Colon Carcinoma Metastatic in the Lung (tissue), 2 donors: ENCODE results near the gene NDUFAB1.

- PRO-cap, 2 experiments = no peak in any of the 2 experiments
Measured at GRCh38 chr16:23469840-23470450, 17.0 kb upstream of the COG7 start.

DNA sequence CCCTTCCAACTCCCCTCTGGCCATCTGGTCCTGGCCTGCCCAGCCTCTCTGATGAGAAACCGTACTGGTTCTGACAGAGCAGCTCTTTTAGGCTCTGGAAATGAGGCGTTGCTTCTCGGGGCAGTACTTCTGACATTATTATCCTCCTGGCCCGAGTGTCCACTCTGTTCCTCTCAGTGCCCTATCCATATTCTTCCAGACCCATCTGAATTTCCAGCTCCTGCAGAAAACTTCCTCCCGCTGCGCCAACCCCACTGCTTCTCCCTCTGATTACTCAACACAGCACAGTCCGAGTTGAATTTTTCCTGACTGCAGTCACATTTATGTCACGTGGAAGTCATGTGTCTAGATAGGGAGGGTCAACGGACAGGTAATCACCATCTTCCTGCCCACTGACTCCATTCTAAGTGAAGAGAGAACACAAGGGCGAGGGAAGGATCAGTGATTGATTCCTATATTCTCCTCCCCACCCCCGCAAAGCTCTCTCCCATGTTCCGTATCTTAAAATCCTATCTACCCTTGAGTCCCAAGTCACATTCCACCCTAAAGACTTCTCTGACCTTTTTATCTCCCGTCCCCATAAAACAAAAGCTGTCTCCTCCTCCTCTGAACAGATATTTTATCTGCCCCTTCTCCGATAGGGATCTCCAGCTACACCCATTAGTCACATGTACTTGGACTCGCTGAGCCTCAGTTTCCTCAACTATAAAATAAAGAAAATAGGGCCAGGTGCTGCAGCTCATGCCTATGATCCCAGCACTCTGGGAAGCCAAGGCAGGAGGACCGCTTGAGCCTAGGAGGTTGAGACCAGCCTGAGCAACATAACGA lies 13.0 kb downstream of the GGA2 start:
- PRO-cap, 2 experiments = peak in 2 of 2 experiments; most common plus-strand start position 401 of the sequence (in 2); most common minus-strand start position 263 of the sequence (in 1)

DNA sequence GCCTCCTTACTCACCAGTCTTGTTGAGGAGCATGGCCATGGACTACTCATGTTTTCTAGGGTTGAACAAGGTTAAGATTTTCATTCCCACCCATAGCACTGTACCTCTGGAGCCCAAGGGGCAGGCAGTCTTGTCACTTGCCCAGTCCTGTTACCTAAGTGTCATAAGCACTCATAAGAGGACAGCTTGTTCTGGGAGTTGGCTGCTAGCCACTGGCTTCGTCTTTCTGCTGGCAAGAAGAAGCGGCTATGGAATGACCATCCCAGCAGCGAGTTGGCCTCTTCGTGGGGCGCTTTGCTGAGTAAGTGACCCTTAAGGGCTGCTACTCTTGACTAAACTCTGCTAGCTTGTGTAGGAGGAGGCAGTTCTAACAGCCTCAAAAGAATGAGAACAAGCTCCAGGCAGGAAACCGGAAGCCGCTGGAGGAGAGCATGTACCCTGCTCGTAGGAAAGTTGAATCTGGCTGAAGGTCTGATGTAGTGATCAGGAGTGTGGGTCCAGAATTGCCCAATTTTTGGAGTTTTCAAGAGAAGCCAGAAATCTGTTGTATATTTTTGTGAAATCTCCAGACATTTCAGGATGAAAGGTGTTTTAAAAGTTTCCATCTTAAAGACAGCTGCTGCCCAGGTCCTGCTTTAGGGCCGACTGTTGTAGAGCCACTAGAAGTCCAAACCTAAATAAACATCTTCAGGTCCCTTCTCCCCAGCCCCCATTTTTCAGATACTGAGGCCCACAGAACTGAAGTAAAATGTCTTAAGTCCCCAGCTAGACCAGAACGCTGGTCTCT lies 7.6 kb downstream of the UBFD1 start:
- PRO-cap, 2 experiments = no peak in any of the 2 experiments

- PRO-cap, 2 experiments = peak in 2 of 2 experiments; most common plus-strand start chr16:23595638 (in 1); most common minus-strand start chr16:23596290 (in 2)
Measured at GRCh38 chr16:23595435-23596720, at the start of gene NDUFAB1. NDUFAB1 (minus strand) TSS chr16:23596316.

DNA sequence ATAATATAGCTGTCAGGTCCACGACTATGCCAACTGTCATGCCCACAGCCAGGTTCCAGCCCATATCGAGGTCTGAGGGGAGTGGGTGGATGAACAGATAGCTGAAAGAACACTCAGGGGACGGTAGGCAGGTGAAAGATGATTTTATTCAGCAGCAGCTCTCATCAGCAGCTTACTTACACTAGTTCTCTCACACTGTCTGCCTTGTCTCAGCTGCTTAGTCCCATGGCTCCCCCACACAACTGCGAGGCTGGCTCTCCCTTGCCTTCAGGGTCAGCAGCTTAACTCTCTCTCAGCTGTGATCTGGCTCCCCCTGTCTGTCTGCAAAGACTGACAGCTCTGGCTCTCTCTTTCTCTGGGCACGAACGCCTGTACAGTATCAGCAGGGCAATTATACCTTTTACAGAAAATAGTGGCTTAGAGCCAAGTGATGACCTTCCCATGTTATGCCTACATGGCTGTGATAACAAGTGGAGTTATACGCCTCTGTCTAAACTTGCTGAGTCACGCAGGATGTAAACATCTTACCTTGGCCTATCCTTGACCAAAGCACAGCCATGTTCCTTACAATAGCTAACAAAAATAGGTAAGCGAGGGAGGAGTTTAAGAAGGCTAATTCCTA lies 889 bp upstream of the NDUFAB1 start:
- PRO-cap, 2 experiments = no peak in any of the 2 experiments

DNA sequence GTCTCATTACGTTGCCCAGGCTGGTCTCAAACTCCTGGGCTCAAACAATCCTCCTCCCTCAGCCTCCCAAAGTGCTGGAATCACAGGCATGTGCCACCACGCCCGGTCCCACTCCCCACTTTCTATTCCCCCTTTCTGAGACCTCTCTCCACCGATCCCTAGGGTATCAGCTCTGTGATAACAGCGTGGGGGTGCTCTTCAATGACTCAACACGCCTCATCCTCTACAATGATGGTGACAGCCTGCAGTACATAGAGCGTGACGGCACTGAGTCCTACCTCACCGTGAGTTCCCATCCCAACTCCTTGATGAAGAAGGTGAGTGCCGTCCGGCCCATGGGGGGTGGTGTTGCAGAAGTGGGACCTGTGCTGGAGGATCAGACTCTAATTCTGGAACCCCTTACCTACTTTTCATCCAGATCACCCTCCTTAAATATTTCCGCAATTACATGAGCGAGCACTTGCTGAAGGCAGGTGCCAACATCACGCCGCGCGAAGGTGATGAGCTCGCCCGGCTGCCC lies 10.4 kb downstream of the PLK1 start:
- PRO-cap, 2 experiments = no peak in any of the 2 experiments

GRCh38 chr16:23859464-23859959 lies 23.7 kb downstream of the PRKCB start:
- PRO-cap, 2 experiments = no peak in any of the 2 experiments

DNA sequence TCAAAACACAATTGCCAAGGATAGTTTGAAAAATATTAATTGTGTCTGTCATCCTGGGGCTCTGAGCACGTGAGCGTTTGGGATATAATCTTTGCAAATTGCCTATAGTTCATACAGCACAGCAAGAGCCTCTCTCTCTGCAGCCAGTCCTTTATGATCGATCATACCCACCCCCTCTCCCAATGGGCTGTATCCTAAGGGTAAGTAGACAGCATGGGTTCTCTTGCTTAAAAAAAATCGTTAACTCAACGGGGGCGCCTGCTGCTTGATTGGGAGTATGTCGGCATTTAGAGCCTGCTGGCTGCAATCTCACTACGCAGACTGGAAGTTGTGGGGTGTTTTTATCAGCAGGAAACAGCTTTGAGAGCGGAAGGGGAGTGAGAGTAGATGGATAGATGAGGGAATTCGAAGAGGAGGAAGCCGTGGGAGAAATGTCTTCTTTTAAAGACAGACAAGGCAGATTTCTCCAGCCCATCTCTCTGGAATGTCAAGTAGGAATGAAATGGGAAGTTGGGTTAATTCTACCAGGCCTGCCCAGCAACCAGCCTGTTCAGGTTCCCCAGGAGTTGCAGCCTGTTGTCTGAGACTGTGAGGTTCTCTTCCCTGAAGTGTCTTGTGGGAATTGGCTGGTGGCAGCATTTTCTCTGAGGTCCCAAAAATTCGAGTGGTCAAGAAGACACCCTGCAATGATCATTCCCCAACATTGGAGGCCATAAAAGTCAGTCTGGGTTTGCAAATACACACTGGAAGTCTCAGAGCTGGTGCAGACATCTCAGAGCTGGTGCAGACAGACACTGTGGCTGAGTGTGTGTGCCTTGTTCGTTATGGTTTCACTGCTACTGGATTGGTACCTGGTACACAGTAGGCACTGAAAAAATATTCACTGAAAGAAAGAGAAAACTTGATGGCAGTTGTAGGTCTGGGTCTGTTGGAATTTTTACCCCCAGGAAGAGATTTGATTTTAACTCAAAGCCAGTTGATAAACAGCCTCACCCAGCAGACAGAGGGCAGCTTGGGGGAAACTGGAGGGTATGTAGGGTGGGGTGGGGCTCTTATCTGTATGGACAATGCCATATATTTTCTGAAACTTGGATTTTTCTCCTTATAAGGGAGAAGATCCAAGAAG lies 65.7 kb downstream of the PRKCB start:
- PRO-cap, 2 experiments = no peak in any of the 2 experiments

DNA sequence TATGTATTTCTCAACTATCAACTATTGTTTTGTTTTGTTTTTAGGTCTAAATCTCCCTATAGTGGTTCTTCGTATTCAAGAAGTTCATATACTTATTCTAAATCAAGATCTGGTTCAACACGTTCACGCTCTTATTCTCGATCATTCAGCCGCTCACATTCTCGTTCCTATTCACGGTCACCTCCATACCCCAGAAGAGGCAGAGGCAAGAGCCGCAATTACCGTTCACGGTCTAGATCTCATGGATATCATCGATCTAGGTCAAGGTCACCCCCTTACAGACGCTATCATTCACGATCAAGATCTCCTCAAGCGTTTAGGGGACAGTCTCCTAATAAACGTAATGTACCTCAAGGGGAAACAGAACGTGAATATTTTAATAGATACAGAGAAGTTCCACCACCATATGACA lies 29.3 kb downstream of the RBBP6 start:
- PRO-cap, 2 experiments = no peak in any of the 2 experiments

- PRO-cap, 2 experiments = no peak in any of the 2 experiments
Measured at GRCh38 chr16:24795594-24796753, 49.8 kb upstream of the SLC5A11 start.

GRCh38 chr16:24802129-24803112 lies 43.3 kb upstream of the SLC5A11 start:
- PRO-cap, 2 experiments = no peak in any of the 2 experiments

- PRO-cap, 2 experiments = no peak in any of the 2 experiments
Measured at GRCh38 chr16:25011990-25013082, 2.8 kb downstream of the ARHGAP17 start.

DNA sequence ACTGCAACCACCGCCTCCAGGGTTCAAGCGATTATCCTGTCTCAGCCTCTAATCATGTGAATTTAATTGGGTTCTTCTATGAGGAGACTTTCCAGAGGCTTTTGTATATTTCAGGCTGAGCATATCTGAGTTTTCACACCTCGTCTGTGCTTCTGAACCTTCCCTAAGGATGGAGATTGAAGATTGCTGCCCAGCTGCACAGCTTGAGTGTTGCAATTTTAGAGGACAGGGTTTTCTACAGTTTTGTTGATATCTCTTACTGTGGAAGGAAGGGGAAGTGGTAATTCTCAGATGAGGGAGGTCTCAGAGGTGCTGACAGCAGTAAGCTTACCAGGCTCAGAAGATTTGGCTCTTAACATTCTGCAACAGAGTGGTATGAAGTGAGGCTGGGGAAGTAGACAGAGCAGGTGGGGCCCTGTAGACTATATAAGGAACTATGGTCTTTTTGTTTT lies 45.7 kb upstream of the ARHGAP17 start:
- PRO-cap, 2 experiments = no peak in any of the 2 experiments

DNA sequence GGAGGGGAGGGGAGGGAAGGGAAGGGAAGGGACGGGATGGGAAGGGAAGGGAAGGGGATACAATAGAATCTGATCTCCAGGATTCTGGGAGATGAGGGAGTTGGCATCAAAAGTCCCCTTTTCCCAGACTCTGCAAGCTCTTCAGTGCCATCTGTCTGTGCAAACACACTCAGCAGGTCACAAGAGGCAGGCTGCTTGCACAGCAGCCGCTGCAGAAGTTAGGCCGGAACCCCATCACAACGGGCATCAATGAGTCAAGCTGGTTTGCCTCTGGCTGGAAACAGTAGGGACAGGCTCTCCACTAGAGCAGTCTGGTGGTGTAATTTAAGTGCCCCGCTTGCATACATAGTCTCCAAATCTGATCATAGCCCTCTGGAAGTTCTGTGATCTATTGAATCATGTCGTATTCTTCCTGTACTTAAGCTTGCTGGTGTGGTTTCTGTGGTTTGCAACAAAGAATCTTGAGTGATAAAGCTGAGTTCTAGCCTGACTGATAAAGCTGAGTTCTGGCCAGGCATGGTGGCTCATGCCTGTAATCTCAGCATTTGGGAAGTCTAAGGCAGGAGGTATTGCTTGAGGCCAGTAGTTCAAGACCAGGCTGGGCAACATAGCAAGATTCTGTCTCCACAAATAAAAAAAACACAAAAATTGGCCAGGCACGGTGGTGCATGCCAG lies 33.7 kb upstream of the KDM8 start:
- PRO-cap, 2 experiments = no peak in any of the 2 experiments

DNA sequence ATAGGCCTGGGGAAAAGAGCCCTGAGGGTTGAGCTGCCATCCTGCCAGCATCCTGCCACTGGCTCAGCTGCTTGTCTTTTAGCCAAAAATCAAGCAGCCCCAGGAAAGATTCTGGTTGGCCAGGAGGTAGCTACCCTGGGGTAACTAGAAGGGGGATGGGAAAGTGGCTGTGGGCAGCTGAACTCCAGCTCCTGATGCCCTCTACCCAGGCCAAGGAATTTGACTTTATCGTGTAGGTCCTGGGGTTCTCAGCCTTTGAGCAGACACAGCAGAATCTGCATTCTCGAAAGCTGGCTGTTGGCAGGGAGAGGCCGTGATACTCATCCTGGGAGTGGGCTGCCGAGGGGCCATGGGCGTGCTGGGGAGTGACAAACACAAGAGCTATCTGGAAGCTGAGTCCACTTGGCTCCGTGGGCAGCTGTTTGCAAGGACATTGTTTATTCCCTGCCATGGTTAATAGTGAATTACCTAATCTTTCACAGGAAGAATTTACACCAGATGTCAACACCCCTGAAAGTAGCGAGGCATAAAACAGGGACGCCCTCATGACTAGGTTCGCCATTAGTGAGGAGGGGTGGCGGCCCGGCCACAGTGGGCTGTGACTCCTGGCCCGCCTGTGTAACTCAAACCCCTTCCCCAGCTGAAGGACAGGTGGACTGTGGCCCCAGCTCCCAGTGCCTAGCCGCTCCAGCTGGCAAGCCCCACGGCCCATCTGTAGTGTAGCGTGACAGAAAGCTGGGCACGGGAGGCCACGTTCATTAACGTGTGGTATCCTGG lies 18.8 kb downstream of the KDM8 start:
- PRO-cap, 2 experiments = no peak in any of the 2 experiments

GRCh38 chr16:27231928-27233300 lies 29.1 kb downstream of the KDM8 start:
- PRO-cap, 2 experiments = no peak in any of the 2 experiments

DNA sequence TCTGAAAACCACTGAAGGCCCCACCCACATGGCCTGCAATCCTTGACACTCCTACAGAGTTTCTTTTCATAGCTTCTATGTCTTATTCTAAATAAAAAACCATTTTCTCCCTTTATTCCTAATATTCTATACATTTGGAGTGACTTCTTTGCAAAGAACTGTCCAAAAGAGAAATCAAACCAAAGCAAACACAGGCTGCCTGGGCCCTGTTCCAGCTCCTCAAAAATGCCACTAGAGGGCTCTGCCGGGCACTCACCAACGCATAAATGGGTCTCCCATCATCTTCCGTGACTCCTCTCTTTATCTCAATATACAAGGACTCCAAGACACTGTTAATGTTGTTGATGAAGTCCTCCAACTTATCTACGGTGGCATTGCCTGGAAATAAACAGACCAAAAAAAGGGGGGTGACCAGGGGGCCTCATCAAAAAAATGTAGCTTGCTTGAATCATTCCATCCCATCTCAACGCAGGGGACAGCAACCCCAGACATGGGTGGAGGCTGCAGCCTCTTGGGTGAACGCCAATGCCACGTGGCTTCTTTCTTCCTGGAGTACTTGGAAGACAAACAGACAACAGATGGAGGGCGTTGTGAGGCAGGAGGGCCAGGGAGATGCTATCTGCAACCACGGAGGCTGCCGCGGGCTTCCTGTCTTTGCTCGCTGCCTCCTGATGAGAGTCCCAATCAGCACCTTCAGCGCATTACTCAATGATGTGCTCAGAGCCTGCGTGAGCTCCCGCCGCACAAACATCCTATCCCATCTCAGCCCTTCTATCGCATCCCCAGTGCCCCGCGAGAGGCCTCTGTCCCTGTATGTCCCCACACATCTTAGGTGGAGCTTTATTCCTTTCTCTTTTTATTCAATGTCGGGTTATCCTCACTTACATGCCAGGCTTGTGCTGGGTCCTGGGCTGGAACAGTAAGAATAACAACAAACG lies 31.9 kb downstream of the KDM8 start:
- PRO-cap, 2 experiments = peak in 2 of 2 experiments; most common plus-strand start position 577 of the sequence (in 1)

- PRO-cap, 2 experiments = no peak in any of the 2 experiments
Measured at GRCh38 chr16:27285800-27286798, 17.5 kb upstream of the NSMCE1 start.

- PRO-cap, 2 experiments = no peak in any of the 2 experiments
Measured at GRCh38 chr16:27347902-27348612, 34.3 kb downstream of the IL4R start.

DNA sequence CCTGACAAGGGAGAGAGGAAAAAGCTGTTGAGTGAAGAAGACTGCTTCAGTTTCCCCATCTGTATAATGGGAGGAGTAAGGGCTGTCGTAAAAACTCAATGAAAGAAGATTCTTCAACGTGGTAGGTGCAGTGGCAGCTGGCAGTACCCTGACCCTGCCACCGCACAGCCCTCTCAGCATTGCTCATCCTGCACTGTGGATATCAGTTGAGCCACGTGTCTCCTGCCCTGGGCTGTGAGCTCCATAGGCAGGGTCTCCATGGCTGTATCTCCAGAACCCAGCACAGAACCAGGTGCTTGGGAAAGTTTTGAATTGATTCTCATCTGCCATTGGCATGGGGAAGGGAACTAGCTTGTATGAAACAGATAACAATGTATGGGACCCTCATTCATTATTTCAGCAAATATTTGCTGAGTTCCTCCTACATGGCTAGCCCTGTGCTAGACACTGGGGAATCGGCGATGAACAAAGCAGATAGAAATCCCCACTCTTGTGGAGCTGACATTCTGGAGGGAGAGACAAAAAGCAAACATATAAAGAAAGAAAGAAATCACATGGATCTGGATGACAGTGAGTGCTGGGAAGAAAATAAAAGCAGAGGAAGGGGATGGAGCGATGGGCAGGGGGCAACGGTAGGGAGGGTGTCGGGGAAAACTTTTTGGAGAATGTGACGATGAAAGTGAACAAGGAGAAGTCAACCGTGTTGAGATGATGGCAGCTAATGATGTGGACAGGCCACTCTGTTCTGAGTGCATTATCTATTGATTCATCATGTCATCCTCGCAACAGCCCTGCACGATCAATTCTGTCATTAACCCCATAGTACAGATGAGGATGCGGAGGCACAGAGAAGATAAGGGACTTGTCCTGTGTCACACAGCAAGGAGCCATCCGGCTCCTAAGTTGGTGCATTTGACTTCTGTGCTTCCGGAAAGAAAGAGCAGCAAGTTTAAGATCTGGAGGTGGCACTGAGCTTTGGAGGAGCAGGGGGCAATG lies 41.1 kb downstream of the IL4R start:
- PRO-cap, 2 experiments = no peak in any of the 2 experiments